Occipital lobe (tissue), 2 donors: ENCODE measurements around a stretch of chr9.

DNA sequence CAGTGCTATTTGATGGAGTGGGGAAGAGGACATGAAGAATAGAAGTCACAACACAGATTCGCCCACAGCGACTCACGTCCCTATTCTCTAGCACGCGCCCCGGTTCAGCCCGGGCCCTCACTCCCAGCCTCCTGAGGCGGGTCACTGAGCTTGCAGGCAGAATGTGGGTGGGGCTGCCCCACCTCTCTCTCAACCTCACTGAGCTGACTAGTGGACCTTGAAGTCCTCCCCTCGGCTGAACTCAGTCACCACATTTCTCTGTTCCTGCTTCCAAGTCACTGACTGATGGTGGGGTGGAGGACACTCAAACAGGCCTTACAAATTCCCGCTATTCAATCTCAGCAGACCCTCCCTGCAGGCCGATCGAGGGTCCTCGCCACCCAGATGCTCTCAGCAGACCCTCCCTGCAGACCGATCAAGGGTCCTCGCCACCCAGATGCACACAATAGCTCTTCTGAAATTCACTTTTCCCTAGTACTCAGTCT lies 12.9 kb downstream of the GLDC start:
- RAMPAGE, long total RNA: no peak

GRCh38 chr9:6638915-6639187 lies 6.7 kb downstream of the GLDC start:
- RAMPAGE, long total RNA: no peak

DNA sequence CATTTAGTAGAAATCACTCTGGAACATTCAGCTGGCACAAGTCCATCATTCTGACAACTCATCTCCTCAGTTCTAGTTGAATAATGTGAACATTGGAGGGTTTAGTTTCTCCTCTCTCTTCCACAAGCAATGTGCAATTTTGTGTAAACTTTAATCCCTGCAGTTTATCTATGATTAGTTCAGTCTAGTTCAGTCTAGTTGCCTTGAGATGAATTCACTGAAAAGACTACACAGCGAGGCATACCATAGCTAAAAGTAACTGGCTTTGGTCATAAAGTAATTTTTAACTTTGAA lies 5.0 kb downstream of the GLDC start:
- RAMPAGE, long total RNA: no peak

DNA sequence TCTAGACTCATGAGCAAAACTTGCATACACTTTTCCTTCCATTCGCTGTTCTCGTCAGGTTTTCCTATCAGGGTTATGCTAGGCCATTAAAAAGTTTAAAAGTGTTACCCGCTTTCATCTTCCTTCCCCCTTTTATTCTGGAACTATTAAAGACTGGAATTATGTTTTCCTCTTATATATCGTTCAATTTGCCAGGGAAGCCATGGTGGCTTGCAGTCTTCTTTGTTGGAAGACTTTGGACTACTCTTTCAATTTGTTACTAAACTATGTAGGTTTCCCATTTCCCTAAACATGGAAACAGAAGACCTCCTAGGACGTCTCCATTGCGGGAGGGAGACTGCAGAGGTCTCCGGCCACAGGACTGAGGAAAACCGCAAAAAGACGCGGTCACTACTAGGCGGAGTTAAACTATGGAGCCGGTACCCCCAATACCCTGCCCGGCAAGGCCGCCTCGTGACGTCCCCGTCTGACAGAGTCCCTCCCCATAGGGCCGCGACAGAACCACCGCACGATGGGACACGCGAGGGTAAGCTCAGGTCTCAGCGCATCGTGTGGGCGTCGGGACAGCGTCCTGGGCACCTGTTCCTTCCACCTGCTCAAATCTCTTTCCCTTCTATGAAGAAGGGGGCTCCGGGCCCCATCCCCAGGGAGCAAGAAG lies 35.1 kb upstream of the GLDC start:
- RAMPAGE, long total RNA: no peak

- RAMPAGE, long total RNA: no peak
Observed at GRCh38 chr9:6682288-6682729, 36.8 kb upstream of the GLDC start.

DNA sequence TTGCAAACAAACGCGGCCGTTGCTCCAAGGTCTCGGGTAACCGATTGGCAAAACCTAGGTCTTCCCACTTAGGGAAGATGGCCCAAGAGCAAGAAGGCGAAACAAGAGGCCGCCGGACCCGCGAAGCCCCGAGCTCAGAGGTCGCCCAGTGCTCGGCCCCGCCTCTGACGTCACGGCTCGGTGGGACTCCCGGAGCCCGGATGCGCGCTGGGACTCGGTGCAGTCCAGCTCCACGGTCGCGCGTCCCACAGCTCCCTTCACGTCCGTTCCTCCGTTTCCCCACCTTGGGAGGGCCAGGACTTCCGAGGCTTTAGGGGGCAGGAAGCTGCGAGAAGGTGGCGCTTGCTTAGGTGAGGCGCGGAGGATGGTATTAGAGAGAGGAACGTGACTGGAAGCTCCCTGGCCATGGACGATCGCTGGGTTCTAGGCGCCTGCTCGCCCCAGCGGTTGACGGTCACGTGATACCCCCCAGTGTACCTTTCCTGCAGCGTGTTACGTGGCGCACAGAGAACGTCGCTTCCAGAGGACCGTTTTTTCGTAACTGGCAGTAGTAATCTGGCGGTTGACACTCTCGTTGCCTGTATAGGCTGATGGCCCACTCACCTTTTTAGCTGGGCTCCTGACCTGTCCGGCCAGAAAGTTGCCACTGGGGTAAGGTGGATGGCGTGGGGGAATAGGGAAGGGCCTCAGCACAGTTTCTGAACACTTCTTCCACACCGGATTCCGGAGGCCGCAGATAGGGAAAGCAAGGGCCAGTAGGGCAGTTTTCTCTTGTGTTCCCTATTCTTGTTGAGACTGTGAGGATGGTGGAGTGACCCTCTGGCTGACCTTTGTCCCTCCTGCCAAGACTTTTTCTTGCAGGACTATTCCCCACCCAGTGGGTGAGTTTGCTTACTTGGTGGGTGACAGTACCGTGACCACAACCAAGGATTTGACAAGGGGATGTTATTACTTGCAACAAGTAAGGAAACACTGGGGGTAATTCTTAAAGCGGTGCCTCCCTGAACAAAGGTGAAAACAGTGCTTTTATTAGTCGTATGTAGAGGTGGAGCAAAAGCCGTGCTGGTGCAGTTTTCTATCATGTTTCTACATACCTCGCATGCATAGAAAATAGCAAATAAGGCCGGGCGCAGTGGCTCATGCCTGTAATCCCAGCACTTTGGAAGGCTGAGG lies 41.4 kb upstream of the KDM4C start:
- RAMPAGE, long total RNA: no peak

- RAMPAGE, long total RNA: no peak
Observed at GRCh38 chr9:7053945-7054452, 296.2 kb downstream of the KDM4C start.

DNA sequence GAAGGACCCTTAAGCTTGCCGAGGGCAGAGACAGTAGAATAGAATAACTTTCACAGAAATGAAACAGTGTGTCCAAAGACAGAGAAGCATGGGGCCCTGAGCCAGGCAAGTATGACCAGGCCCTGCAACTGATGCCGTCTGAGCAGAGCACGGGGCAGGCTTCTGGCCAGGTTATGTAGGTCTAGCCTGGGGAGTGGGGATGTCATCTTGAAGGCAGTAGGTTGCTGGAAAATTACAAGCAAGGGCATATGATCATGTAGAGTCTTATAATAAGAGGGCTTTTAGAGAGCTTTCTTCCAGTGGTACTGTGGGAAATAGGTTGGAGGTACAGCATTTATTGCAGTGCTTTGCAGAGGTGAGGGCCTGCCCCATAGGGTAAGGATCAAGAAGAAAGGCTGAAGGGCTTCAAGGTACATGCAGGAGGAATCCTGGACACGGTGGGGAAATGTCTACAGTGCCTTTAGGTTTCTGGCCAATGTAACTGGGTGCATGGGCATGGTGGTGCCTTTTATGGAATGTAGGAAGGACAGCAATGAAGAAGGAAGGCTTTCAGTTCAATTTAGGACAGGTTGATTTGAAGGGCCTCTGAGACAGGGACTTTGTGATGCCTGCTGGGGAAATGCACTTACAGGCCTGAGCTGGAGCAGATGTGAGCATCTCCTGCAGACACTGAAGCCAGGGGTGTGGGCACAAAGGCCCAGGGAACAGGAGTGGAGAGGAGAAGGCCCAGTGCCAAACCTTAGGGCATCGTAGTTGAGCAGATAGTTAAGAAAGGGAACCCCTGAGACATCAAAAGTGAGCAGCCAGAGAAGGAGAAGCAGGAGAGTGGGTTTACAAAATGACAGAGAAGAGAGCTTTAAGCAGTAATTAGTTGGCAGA lies 415.7 kb downstream of the KDM4C start:
- RAMPAGE, long total RNA: no peak

DNA sequence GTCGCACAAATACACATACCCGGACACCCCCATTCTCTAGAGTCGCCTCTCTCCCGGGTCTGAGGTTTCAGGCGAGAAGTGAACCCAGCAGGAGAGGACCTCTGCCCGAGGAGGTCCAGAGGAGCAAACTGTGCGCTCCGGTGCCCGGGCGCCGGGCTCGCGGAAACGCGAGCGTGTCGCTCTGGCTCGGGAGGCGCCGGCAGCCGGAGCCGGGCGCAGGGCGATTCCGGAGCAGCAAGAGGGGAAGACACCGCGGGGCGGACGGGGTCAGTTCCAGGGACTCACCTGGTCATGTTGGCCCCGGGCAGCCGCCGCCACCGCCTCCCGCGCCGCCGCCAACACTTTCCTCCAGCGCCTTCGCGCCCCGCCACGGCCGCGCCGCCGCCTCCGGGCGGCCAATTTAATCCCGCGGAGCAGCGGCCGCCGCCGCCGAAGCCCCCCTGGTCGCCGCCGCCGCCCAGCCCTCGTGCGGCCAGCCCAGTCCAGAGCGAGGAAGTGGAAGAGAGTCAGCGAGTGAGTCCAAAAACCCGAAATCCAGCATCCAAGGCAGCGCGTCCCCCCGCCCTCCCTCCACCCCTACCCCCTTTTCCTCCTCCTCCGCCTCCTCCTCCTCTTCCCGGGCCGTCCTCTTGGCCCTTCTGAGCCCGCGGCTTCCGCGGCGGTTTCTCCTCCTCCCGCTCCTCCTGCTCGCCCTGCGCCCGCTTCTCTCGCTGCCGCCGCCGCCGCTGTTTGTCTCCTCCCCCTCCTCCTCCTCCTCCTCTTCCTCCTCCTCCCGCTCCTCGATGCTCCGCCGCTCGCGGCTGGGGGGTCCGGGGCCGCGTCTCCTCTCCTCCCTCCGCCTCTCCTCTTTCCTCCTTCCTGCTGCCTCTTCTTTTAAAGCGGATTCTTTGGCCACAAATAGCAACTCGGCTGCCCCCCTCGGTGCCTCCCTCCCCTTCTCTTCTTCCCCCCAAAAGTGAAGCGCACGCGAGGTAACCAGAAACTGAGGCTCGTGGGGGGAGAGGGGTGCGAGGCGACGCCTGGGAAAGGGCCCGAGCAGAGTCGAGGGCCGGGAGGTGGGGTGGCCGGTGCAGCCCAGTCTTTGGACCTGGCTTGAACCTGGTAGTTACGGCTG lies 1058.1 kb upstream of the DMAC1 start:
- RAMPAGE, long total RNA: no peak

DNA sequence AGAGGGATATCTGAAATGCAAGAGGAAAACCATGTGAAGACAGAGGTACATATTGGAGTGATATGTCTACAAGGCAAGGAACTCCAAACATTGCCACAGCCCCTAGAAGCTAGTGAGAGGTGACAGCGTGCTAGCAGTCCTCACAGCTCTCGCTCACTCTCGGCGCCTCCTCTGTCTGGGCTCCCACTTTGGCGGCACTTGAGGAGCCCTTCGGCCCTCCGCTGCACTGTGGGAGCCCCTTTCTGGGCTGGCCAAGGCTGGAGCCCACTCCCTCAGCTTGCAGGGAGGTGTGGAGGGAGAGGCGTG lies 583.7 kb upstream of the PTPRD start:
- RAMPAGE, long total RNA: no peak

DNA sequence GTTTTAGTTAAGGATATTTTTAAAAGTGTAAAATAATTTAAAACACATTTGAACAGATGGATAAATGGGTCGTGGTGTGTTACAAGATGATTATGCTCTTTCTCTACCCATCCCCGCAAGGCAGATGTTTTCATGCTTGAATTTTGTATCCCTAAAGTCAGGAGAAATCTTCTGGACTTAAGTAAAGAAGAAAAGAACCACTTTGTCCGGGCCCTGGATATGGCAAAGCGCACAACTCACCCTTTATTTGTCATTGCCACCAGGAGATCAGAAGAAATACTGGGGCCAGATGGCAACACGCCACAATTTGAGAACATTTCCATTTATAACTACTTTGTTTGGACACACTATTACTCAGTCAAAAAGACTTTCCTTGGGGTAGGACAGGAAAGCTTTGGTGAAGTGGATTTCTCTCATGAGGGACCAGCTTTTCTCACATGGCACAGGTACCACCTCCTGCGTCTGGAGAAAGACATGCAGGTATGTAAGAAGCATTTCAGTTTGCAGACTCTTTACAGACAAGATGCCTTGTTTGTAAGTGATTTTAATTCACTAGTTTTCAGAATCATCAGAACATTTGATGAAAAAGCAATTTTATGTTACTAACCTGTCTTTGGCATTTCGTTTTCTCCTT lies 2.3 kb downstream of the TYRP1 start:
- RAMPAGE, long total RNA: no peak

DNA sequence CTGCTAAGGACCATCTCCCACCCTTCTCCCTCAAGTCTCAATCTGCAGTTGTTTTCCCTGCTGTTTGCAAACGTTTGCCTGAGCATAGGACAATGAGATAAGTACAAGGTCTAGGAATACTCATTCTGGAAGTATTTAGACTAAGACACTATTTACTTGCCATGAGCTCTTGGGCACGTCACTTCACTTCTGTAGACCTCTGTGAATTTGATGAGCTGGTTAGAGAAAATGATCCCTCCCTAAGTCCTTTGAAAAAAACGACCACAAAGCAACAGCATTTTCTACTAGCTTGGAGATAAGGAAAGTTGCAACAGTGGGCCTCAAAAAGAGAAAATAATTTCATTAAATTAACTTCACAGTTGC lies 1.9 kb downstream of the LURAP1L start:
- RAMPAGE, long total RNA: no peak

- RAMPAGE, long total RNA: no peak
Observed at GRCh38 chr9:12934406-12934743, 159.6 kb downstream of the LURAP1L start.

- RAMPAGE, long total RNA: no peak
Observed at GRCh38 chr9:13111915-13112172, 167.6 kb downstream of the MPDZ start.

- RAMPAGE, long total RNA: no peak
Observed at GRCh38 chr9:13121555-13122284, 157.8 kb downstream of the MPDZ start.

GRCh38 chr9:13277905-13278769 lies 1.4 kb downstream of the MPDZ start:
- RAMPAGE, long total RNA: no peak

DNA sequence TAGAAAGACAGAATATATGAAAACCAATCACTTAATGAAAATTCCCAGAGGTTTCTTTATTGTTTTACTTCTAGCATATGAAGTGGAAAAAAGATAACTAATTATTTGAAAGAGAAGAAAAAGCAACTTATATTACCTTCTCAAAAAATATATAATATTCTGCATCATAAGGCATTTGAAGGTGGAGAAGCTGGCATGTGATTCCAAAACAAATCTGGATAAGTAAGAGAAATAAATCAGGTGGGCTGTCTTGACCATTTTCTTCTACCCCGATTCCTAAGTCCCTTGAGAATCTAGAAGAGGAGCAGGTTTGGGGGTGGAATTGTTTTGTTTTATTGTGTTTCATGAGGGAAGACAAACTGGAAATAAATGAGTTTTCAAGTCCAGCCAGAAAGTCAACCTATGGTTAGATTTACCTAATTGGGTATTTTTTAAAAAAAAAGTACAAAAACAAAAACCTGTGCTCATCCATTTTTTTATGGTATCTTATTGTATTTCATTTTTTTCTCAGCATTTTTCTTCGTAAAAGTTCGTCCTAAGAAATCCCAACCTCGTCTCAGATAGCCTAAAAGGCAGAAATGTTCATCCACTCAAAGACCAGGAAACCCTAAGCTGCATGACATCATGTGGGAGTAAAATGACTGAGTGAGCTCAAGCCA lies 70.6 kb downstream of the NFIB start:
- RAMPAGE, long total RNA: no peak

GRCh38 chr9:14268274-14268965 lies 45.5 kb downstream of the NFIB start:
- RAMPAGE, long total RNA: no peak

DNA sequence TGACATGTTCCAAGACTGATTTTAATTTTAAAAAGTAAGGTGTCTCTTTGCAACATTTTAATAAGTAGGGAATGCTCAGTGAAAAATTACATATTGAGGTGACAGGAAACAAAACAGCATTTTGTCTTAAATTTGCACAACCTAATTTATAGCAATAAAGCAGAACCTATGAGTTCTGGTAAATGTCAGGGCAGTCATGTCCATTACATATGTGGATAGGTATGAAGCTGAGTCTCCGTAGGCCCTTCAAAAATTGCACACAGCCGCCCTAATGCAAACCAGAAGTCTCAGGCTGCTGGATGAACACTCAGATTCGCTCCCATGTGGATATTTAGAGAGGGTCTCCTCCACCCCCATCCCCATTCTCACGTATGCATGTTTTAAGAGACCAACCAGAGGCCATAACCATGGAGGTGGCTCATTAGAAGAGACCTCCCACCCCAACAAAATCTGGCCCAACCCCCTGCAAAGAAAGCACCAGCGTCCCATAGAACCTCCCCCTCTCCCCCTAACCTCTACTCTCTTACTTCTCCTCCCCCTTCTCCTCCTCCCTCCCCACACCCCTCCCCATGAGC lies 43.2 kb downstream of the NFIB start:
- RAMPAGE, long total RNA: no peak

DNA sequence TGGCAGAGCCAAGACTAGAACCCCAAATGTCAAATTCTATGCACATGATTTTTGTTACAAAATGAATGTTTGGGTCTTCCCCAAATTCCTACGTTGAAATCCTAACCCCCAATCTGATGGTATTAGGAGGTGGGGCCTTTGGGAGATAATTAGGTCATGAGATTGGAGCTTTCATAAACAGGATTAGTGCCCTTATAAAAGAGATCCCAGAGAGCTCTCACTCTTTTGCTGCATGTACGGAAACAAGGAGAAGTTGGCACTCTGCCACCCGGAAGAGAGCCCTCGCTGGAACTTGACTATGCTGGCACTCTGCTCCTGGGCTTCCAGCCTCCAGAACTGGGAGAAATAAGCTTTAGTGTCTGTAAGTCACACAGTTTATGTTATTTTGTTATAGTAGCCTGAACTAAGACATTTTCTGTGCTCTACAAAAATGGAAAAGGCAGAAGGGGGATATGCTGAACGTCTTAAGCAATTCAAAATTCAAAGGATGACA lies 17.5 kb downstream of the NFIB start:
- RAMPAGE, long total RNA: no peak